Tibial artery (tissue), 1 donor: Measurements from ENCODE around the gene APOBR.

DNA sequence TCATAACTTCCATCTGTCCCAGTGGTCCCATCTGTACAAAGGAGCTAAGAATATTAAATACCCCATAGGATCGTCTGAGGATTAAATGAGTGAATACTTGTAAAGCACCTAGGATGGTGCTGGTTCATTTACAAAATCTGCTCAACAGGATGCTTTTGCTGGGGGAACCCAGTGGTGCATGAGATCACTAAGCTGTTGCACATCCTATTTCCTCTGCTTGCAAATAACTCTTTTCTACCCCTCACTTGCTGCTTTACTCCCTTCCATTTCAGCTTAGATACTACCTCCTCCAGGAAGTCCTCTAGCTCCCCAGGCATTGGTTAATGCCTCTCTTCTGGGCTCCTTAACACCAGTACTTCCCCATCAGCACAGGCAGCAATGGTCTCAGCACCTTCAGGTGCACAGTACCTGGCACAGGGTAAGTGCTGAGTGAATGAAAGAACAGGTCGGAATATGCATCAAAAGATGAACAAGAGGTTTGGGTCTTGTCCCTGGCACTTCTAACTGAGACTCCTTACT is 24.3 kb upstream of the IL21R start:
- PRO-cap = no peak

- PRO-cap = no peak
Observed at GRCh38 chr16:27383937-27384271, 18.1 kb upstream of the IL21R start.

DNA sequence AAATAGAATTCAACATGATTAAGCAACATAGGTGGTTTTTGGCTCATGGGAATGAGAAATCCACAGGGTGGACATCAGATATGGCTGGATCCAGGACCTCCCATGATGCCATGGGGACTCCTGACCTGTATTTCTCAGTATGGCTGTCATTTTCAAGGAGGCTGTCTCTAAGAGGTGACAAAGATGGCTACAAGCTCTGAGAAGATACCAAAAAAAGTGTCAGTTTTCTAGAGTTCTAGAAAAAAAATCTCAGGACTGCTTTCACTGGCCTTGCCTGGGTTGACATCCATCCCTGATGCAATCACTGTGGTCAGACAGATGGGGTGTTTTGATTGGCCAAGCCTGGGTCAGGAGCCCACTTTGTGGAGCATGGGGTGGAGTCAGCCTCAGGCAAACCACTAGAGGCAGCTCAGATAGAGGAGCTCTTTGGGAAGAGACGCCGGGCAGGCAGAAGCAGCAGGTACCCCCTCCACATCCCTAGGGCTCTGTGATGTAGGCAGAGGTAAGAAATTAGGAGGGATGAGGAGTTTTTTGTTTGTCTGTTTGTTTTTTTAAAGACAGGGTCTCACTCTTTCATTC is 25.0 kb downstream of the IL21R start:
- PRO-cap = no peak

DNA sequence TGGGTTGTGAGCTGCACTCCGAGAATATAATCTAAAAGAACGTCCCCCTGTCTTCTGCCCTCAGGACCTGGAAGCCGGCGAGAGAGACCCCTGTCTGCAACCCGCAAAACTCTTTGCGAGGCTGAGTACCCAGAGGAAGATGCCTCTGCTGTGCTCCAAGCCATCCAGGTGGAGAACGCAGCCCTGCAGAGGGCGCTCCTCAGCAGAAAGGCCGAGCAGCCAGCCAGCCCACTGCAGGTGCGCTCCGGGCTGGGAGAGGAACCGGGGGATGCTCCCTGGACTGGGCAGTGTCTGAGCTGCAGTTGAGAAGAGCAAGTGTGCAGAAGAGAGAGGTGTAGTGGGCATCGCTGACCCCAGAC is 148.3 kb downstream of the KATNIP start:
- PRO-cap = no peak

DNA sequence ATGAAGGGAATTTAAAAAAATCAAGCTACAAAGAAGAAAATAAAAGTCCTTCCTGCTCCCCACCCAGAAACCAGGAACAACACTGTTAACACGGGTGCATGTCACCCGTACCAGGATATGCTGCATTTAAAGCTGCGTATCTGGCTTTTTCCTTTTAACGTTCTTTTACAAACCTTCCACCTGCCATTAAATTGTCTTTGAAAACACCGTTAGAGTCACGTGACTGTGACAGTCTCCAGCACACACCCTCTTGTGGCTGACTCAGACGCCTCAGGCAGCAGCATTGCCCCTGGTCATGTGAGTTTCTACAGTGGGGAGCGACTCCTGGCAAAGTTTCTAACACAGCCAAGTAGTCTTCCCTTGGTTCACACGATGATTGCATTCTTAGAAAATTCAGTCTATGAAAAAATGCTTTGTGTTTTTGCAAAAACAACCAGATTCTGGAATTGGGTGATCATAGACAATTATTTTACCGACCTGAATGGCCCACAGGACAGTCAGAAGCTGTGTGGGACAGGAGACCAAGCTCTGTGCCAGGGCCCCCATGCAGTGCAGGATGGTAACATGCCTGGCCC is 199.0 kb downstream of the KATNIP start:
- PRO-cap = no peak

DNA sequence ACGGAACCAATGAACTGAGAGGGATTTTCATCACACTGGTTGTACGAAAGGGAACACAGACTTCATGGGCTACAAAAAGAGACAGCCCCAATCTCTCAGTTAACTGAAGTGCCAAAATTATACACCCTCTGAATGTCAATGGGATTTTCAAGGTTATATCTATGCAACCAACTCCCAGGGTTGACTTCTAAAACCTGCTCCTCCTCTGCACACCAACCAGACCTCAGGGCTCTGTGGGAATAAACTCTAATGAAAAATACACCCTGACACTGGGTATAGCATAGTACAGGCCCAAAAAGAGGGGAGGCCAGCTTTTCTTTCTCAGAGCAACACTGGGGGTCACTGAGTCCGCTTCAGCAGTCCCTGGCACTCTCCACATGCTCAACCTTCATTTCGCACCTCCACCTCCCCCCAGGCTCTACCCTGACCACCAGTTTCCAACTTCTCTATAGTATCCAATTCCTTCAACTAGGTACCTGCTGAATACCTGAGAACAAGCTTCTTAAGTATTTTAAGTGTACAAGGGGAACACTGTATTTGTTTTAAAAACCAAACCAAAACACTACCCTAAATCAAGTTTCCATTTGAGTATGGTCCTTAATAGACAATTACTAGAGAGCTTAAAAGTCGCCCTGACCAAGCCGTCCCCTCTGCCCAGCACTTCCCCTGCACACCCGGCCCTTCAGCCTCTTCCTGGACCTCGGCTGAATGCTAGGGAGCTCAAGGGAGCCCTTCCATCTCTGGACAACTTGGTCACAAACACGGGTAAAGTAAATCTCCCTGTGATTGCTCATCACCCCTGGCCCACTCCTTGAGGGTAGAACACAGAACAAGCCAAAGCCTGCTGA is 64.7 kb upstream of the GSG1L start:
- PRO-cap = no peak

DNA sequence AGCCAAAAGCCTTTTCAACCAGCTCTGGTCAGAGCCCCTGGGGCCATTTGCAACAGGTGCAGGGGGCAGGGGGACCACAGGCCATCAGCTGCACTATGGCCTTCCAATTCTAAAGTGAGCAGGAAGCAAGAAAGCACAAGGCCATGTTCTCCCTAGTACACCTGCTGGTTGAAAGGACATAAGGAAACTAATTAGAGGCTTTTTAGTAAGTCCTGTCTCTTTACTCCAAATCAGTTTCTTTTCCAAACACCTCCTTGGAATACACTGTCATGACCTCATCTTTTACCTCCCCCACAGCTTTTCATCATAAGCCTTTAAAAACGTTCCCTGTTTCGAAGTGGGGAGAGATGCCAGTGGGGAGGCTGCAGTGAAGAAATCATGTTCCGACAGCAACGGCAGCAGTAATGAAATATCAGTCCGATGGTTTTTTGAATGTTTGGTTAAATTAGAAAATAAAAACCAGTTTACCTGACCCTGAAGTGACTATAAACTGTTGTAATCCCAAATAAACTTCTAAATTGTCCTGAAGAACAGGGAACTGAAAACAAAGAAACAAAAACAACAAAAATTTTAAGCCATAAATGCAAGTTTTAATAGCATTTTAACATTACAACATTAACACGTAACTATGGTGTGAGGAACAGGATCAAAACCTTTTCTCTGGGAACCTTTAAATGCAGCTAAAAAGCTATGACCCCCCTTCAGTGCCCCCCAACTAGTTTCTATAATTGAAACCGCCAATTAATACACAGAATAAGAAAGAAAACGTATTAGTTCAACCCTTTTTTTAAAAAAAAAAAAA is 68.6 kb upstream of the GSG1L start:
- PRO-cap = no peak

- PRO-cap = no peak
Observed at GRCh38 chr16:28165603-28166222, 46.1 kb downstream of the XPO6 start.

DNA sequence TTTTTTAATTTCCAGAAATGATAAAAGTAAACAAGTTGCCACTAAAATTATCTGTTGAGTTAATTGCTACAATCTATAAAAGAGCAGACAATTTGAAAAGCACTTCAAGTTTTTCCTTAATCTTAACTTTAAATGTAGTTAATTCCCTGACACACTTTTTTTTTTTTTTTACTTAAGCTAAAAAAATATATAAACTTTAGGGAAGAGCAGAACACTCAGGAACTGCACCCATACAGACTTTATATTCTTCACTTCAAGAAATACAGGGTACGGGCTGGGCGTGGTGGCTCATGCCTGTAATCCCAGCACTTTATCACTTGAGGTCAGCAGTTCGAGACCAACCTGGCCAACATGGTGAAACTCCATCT is 40.9 kb downstream of the XPO6 start:
- PRO-cap = no peak

GRCh38 chr16:28364582-28365076 is 1.3 kb upstream of the NPIPB6 start:
- PRO-cap = no peak

GRCh38 chr16:28493842-28495023 is at the start of gene APOBR:
Gene APOBR (plus strand): TSS chr16:28494643.
- PRO-cap = no peak

- PRO-cap = no peak
Observed at GRCh38 chr16:28526108-28526521, 12.7 kb downstream of the NUPR1 start.

- PRO-cap = no peak
Observed at GRCh38 chr16:28536979-28537837, 1.6 kb downstream of the NUPR1 start.

GRCh38 chr16:28803433-28803981 is 19.3 kb upstream of the ATXN2L start:
- PRO-cap = no peak

DNA sequence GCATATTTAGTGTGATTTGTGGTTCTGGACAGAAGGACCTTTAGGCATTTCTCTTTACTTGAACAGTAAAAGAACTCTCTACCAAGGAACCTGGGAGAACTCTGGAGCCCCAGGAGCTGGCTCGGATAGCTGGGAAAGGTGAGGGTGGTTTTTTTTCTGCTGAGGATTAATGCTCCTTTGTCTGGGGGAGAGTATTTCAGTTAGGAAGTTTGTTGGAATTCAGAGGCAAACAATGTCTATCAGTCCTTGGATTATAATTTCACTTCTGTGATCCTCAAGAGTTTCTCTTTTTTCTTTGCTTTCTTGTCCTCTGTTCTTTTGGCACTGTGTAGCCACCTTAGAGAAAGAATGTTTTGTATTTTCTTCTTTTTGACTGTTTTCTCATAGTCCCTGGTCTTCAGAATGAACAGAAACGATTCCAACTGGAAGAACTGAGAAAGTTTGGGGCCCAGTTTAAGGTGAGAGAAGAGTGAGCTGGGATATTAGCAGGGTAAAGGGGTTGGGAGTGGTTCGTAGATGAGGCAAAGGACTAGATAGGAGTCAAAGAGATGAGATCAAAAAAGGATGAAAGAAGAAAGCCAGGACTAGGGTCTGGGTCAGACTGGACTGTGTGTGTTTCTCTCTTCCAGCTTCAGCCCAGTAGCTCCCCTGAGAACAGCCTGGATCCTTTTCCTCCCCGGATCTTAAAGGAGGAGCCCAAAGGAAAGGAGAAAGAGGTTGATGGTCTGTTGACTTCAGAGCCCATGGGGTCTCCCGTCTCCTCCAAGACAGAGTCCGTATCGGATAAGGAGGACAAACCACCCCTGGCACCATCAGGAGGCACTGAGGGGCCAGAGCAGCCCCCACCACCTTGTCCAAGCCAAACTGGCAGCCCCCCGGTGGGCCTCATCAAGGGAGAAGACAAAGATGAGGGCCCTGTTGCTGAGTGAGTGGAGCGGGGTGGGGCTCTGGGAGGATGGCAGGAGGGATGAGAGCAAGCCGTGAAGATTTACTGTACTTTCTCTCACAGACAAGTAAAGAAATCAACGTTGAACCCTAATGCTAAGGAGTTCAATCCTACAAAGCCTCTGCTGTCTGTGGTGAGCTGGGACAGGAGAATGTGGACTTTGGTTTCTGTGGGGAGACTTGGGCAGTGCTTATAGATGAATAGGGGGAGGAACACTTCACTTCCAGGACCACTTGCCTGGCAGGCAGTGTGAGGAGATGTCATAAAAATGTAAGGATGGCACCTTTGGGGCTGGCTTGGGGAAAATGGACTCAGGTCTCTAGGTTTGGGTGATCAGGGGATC is 10.1 kb downstream of the ATXN2L start:
- PRO-cap = no peak

DNA sequence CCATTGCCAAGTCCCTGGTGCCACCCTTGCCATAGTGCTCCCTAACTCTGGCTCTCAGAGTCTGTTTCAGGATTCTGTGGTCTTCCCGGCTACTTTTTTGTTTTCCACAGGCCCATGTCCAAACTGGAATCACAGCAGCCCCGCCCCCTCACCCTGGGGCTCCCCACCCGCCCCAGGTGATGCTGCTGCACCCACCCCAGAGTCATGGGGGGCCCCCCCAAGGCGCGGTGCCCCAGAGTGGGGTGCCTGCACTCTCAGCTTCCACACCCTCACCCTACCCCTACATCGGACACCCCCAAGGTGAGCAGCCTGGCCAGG is 10.4 kb downstream of the TUFM start:
- PRO-cap = no peak

- PRO-cap = no peak
Observed at GRCh38 chr16:28842595-28843373, 3.4 kb downstream of the TUFM start.

GRCh38 chr16:28869875-28870445 is 6.3 kb downstream of the SH2B1 start:
- PRO-cap = no peak

GRCh38 chr16:28875168-28875999 is 2.9 kb upstream of the ATP2A1 start:
- PRO-cap = no peak

GRCh38 chr16:29007803-29008606 is 23.2 kb downstream of the LAT start:
- PRO-cap = no peak